B cell (primary cell): Measurements from ENCODE around the genes SGSH and RPTOR.

DNA sequence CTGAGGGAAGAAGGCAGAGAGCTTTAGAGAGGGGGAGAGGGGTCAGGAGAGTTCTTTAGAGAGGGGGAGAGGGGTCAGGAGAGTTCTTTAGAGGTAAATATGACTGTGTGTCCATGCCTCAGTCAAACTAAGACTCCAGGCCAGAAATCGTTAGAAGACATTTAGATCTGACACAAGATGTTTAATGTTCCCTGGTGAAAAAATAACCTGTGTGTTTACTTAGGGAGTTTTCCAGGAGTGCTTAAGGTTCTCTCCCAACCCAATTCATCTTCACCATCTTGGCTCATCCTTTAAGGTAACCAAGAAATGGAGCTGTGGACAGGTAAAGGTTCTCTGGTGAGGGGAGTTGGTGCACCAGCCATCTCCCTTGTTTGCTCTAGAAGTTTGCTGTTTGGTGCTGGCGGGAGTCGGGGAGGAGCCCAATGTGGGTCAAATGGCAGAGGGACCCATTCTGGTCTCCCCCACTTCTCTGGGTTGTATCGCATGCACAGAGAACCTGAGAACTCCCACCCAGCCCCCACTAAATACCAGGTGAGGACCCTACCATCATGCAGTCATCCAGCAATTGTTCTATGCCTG lies 9.7 kb downstream of the CBX4 start:
- PRO-cap, result no peak
- CAGE, long polyA plus RNA, result no peak

GRCh38 chr17:79835227-79835913 lies 3.9 kb downstream of the CBX4 start:
- PRO-cap, result no peak
- CAGE, long polyA plus RNA, result no peak

DNA sequence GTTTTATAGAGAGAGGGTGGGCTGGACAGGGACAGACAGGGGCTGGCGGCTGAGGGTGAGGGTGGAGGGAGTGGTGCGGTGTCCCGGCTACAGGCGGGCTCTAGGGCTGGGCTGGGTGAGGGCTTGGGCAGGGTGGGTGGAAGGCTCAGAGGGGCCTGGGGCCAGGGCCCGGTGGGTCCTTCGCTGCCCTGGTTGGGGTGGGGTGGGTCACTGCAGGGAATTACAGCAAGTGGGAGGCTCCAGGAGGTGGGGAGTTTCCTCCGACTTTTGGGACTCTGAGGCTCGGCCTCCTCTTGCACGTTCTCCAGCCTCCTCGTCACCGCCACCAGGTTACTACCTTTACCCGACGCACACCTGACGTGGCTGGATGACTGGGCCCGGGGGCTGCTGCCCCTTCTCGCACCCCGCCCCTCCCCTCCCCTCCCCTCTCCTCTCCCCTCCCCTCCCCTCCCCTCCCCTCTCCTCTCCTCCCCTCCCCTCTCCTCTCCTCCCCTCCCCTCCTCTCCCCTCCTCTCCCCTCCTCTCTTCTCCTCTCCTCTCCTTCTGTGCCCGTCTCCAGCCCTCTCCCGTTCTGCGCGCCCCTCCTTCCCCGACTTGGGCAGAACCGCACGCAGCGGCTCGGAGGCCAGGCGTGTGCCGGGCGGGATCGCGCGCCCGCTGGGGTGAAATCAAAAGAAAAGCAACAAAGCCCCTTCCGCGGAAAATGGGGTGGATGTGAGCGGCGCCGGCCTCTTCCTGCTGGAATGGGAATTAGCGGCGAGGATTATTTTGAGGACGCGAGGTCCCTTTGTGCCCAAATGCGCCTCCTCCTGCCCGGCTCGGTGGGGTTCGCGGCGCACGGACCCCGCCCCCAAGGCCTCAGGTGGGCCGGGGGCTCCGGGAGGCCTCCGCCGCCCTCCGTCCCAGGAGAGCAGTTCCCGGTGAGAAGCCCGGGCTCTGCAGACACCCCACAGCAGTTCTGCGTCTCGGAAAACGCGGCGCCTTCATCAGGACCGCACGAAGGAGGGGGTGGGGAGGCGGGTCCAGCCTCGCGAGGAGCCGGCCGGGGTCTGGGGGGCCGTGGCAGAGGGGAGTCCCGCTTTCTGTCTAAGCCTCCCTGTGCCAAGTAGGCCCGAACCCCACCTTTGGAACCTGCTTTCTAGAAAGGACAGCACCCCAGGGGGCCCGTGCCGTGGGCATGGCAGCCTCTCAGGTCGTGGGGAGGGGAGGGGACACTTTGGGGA lies 90.7 kb upstream of the CBX4 start:
- PRO-cap, result no peak
- CAGE, long polyA plus RNA, result no peak

GRCh38 chr17:79935348-79935845 lies 96.2 kb upstream of the CBX4 start:
- PRO-cap, result no peak
- CAGE, long polyA plus RNA, result no peak

DNA sequence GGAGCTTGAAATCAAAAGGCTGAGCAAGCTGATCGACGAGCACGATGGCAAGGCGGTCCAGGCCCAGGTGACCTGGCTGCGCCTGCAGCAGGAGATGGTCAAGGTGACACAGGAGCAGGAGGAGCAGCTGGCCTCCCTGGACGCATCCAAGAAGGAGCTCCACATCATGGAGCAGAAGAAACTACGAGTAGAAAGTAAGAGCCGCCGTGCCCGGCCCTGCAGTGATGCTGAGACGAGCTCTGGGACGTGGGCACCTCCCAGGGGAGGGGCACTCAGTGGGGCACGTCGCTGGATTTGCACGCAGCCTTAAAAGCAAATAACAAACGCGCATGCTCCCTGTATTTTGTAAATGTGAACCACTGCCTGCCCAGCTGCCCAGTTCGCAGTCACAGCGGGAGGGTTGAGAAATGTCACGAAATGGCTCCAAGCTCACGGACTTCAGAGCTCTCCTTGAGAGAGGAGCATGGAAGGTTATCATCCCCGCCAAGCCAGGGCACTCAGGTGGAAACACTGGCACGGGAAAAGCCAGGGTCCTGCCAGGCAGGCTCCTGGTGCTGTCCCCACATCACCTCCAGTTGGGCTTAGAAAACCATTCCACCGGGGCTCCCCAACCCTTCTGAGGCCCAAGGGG lies 15.2 kb upstream of the GAA start:
- PRO-cap, result no peak
- CAGE, long polyA plus RNA, result no peak

GRCh38 chr17:80220033-80220591 lies at the start of gene SGSH:
SGSH (minus strand) TSS chr17:80220333.
- PRO-cap, result bidirectional peak, plus-strand start at chr17:80220262, minus-strand start at chr17:80220333
- CAGE, long polyA plus RNA, result no peak

GRCh38 chr17:80283072-80283922 lies 22.6 kb downstream of the RNF213 start:
- PRO-cap, result no peak
- CAGE, long polyA plus RNA, result no peak

DNA sequence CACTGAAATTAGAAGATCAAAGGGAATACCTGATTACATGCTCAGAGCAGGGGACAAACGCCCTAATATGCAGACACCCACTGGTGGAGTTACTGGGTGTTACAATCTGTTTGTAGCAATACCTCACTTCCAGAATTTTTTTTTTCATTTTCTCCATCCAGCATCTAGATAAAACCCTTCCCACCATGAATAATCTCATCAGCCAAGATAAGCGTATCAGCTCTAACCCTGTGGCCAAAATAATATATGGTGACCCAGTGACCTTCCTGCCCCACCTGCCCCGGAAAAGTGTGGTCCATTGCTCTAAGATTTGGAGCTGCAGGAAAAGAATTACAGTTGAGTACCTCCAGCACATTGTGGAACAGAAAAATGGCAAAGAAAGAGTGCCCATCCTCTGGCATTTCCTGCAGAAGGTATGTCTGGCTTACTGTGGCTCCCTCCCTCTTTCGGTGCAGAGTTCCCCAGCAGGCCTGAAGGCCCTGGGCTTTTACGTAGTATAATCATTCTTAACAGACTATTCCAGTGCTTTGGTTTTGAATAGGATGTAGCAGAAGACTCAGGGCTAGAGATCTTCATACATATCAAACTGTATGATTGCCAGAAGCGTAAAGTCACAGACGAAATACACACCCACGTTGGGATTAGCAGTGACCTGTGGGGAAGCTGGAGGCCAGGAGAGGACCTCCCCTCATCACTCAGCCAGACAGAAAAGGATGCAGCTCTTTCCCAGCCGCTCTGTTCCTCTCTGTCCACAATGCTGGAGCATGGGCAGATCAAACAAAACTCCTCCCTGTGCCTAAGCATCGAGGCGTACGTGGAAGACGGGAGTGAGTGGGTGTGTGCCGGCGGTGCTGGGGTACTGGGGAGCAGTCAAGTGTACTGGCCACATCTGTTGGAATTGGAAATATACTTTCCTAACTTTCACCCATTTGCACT lies 31.2 kb upstream of the ENDOV start:
- PRO-cap, result no peak
- CAGE, long polyA plus RNA, result no peak

DNA sequence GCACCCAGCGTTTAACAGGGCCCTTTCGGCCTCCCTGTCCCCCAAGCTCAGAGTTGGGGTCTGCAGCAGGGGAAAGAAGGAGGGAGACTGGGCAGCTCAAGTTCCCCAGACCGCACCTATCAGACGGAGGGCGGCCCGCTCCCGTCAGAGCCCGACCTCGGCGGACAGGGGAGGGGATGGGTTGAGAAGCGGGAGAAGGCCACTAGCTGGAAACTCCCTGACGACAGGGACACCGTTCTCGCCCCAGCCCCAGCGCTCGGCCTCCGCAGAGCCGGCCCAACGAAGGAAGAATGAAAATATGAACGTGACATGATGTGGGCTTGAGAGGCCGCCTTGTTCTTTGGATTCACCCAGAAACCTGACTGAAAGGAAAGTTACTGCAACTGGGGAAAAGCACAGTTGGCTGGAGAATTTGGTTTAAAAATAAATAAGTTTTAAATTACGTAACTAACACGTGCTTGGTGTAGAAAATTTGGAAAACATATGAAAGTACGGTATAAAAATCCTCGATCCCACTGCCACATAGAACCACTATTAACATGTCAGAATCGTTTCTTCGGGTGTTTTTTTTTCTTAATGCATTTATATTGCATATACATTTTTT lies 21.1 kb downstream of the NPTX1 start:
- PRO-cap, result unidirectional peak, minus-strand start at position 364 of the sequence
- CAGE, long polyA plus RNA, result no peak

DNA sequence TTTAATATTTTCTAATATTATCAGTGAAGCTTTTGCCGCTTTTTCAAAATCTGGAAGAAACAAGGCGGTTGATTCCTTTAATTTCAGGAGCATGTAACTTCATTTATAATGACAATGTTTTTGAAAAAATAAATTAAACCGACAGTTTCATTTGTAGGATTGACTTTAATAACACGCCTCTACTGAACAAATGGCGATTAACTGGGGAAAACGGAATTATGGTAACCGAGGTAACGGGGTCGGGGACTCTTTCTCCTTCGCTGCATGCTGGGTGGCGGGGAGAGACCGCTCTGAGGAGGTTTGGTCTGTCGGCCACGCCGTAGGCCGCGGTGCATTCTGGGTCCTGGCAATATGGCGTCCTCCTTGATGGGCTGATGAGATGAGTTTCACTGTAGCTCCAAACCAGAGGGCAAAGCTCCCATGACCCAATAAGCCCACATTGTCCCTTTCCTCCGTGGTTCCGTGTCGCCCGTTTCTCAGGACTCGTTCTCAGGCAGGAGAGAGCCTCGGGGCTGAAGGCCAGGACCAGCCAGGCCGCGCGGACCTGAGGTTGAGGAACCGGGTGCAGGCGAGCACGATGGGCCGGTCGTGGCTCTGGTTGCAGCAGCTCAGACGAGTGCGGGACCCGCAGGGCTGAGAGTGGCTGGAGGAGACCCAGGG lies at the start of gene RPTOR:
Gene RPTOR, plus strand, starts transcription at position 341 of the 660 bp plus-strand sequence.
- PRO-cap, result unidirectional peak, plus-strand start at position 349 of the sequence
- CAGE, long polyA plus RNA, result start-site peak on the plus strand centred at position 364 of the sequence, 51 bp wide, 182 and 346 reads in 2 replicates

- PRO-cap, result no peak
- CAGE, long polyA plus RNA, result no peak
Observed at GRCh38 chr17:80560181-80560707, 15.6 kb downstream of the RPTOR start.

DNA sequence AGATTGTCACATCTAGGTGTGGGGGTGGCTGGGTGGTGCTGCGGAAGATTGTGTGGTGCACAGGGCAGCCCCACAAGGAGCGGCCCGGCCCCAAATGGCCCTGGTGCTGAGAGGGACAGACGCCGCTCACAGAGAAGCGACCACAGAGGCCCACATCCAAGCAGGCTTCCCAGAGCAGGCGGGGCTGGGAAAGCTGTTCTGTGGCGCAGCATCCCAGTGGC lies 181.2 kb downstream of the RPTOR start:
- PRO-cap, result no peak
- CAGE, long polyA plus RNA, result no peak

- PRO-cap, result no peak
- CAGE, long polyA plus RNA, result no peak
Observed at GRCh38 chr17:80743095-80743820, 198.6 kb downstream of the RPTOR start.

- PRO-cap, result no peak
- CAGE, long polyA plus RNA, result no peak
Observed at GRCh38 chr17:80793823-80794322, 197.8 kb upstream of the CHMP6 start.

GRCh38 chr17:80856414-80856995 lies 135.1 kb upstream of the CHMP6 start:
- PRO-cap, result no peak
- CAGE, long polyA plus RNA, result no peak

DNA sequence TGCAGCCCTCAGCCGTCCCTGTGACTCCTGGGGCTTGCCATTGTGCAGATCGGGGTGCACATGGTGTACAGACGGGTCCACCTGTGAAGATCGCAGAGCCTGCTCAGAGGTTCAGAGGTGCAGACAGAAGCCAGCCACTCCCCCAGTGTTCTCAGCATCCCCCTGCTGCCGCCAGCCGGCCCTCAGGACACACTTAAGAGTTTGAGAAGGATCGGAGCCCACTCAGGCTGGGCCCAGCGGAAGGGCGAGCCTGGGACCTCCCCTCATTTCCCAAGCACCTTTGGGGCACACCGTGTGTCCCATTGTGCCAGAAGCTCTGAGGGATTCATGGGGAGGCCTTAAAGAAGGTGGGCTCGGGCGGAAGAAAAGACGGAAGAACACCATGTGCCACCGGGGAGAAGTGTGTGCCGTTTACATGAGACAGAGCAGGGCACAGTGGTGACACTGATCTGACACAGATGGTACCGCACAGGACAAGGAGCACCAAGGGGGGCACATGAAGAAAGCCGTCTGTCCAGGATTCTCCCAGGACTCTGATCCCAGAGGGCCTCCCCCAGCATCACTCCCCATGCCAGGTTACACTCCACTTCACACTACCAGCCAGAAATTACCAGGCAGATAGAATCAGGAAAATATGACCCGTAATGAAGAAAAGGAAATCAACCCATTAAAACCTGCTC lies 128.8 kb upstream of the CHMP6 start:
- PRO-cap, result no peak
- CAGE, long polyA plus RNA, result no peak

DNA sequence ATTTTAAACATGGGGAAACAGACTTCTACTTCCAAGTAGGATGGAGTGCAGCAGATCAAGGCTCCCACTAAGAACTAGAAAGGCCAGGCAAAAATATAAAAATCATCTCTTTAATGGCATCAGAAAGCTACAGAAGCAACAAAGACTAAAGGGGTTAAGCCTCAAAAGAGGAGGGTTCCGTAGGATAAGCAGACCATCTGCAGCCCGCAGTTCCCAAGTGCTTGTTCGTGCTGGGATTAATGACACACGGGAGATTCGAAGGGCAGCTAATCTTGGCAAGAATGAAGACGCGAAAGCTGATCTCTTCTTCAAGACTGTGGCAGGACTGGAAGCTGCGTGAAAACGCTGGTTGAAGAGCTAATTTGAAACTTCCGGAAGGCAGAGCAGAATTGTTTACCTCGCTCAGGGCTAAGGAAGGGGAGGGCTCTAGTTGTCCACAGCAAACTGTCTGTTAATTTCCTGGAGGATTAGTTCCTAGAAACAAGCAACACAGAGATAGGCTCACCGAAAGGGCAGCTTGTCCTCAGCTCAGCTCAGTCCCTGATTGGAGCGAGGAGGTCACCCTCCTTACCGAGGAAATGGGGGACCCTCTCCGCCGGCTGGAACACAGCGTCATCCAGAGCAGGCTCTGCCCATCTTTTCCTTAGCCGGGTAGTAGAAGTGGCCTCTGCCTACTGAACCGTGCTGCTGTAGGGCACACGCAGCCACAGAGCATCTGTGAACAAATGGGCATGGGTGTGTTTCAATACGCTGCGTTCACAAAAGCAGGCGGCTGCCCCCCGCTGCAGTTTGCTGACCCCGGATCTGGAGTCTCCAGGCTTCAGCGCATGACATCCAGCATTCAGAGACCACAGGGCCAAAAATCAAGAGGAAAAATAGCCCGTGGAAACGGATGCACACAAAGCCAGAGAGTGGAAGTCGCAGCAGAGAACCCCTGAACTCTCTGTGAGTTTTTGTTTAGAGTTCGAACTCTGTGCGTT lies 16.8 kb upstream of the BAIAP2 start:
- PRO-cap, result bidirectional peak, plus-strand start at position 386 of the sequence, minus-strand start at position 327 of the sequence
- CAGE, long polyA plus RNA, result no peak

DNA sequence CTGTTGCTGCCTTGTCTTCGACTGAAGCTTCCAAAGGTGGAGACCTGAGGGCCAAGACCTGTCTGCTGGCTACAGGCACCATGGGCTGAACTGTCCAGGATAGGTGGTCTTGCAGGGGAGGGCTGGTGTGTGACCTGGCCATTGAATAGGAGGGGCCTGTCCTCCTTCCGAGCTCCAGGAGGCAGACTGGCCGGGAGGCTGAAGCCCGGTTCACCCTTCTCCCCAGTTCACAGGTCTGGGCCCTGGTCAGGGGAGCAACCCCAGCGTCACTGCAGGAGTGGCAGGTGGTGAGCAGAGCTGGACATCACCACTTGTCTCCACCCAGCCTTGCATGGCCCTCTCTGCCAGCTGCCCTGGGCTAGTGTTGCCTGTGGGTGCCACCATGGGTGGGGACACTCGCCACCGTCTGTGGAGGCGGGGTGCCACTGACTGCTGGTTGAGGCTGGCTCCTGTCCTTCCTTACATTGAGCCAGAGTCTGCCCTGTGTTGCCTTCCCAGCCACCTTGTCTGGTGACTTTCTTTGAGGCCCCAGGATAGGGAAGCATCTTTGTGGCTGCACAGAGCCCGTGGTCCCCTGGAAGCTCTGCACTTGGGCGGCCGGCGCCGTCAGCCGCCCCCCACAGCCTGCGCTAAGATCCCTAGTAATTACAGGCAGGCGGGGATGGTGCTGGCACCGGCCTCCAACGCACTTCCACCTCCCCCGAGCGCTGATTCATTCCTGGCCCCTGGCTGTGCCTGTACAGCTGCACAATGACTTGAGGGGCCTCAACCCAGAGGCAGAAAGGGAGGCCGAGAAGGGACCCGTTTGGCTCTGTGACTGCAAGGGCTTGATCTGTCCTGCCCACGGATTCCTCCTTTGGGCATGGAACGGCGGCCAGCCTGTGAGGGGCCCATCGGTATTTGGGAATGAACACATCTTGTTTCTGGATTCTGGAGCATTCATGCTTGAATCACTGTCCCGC lies 5.0 kb downstream of the BAIAP2 start:
- PRO-cap, result no peak
- CAGE, long polyA plus RNA, result no peak

- PRO-cap, result no peak
- CAGE, long polyA plus RNA, result no peak
Observed at GRCh38 chr17:81093981-81094576, 59.1 kb downstream of the BAIAP2 start.

GRCh38 chr17:81148656-81149675 lies 16.3 kb upstream of the PVALEF start:
- PRO-cap, result no peak
- CAGE, long polyA plus RNA, result no peak